Measurements from ENCODE around the genes MFSD4A and RASSF5.

DNA sequence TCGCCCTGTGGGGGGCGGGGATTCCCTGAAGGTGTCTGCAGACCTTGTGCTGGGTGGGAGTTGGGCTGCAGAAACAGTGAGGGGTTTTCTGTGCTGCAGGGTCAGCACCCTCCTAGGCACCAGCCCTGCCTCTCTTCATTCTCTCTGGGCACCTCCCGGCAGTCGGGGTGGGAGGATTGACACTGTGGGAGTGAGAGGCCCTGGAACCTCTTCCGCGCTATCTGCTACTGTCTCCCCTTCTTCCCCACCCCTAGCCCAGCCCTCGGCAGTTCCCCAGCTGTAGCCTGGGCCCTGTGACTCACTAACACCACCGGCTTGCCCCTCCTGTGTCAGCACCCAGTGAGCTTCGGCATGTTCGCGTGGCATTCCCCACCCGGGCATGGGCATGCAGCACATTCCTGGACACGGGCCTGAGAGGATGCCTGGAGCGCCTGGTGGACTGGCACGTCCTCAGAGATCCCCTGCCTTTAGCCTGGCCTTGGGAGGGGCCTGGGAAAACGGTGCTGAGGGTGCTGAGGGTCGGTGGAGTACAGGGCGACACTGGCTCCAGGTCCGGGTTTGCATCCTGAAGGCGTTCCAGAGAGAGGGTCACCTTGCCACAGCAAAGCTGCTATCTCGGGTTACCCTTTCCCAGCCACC lies 1.3 kb downstream of the CDK18 start:
- RRBS, result 30% methylated on average over 5 of the region's 21 CpGs

DNA sequence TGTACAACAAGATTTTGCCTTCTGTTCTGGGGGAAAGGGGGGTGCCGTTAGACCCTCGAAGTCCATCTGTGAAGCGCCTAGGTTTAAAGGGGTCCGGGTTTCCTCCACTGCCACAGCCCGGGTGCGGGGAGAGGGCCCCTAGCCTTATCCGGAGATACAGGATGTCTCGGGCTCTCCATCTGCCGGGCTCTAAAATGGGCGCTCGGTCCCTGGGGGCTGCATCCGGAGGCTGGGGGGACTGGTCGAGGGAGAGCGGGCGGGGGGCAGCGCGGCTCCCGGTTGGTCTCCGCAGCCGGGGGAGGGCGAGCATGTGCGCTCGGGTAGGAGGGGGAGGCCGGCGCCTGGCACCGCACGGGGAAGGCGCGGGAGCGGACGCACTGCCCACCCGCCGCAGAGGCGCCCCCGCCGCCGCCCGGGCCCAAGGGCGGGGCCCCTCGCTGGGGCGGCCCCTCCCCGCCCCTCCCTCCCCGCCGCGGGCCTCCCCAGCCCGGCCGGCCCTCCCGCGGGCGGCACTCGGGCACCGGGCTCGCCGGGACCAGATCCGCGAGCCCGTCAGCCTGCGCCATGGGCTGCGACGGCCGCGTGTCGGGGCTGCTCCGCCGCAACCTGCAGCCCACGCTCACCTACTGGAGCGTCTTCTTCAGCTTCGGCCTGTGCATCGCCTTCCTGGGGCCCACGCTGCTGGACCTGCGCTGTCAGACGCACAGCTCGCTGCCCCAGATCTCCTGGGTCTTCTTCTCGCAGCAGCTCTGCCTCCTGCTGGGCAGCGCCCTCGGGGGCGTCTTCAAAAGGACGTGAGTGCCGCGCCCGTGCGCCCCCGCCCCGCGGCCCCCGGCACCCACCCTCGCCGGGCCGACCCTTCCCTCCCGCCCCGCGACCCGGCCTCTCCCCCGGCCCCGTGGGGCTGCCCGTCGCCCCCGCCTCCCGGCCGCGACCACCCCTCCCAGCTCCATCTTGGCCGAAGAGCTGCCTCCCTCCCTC lies at the start of gene MFSD4A:
MFSD4A (plus strand) TSS at position 509 of the 981 bp plus-strand sequence.
- RRBS, result 4% methylated on average over 36 of the region's 102 CpGs

- RRBS, result no CpG with 5 or more reads among the region's 13 CpGs
Measured at GRCh38 chr1:205671889-205672458, 8.3 kb downstream of the SLC45A3 start.

- RRBS, result no CpG with 5 or more reads among the region's 5 CpGs
Measured at GRCh38 chr1:205676418-205676961, 3.8 kb downstream of the SLC45A3 start.

DNA sequence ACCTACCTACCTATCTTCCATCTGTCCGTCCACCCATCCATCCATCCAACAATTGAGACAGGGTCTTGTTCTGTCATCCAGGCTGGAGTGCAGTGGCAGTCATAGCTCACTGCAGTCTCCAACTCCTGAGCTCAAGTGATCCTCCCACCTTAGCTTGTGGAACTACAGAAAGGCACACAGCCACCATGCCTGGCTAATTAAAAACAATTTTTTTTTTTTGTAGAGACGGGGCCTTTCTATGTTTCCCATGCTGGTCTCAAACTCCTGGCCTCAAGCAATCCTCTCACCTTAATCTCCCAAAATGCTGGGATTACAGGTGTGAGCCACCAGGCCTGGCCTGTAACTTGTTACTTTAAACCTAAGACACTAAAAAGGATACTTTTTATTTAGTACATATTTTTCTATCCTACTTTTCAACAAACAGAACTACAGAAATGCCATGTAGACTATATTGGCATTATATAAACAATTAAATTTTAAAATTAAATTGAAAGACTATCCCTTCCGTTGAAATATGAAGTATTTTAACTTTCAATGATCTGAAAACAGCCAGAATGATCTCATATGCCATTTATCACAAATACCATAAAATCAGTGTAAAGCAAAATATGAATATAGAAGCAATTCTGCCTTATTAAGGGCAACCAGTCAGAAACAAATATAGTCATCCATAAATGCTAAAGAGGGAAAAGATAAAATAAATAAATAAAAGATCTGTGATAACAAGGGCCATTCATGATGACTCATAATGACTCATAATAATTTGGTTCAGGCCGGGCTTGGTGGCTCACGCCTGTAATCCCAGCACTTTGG lies 15.9 kb downstream of the NUCKS1 start:
- RRBS, result no CpG with 5 or more reads among the region's 5 CpGs

DNA sequence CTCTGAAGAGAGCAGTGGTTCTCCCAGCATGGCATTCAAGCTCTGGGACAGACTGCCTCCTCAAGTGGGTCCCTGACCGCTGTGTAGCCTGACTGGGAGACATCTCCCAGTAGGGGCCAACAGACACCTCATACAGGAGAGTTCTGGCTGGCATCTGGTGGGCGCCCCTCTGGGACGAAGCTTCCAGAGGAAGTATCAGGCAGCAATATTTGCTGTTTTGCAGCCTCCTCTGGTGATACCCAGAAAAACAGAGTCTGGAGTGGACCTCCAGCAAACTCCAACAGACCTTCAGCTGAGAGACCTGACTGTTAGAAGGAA lies 43.3 kb downstream of the SLC26A9 start:
- RRBS, result no CpG with 5 or more reads among the region's 3 CpGs

GRCh38 chr1:205950047-205950665 lies 6.9 kb upstream of the SLC26A9 start:
- RRBS, result no CpG with 5 or more reads among the region's 10 CpGs

GRCh38 chr1:205988462-205989041 lies 14.6 kb downstream of the RAB7B start:
- RRBS, result no CpG with 5 or more reads among the region's 16 CpGs

- RRBS, result no CpG with 5 or more reads among the region's 2 CpGs
Measured at GRCh38 chr1:206047197-206047589, 5.8 kb upstream of the RHEX start.

DNA sequence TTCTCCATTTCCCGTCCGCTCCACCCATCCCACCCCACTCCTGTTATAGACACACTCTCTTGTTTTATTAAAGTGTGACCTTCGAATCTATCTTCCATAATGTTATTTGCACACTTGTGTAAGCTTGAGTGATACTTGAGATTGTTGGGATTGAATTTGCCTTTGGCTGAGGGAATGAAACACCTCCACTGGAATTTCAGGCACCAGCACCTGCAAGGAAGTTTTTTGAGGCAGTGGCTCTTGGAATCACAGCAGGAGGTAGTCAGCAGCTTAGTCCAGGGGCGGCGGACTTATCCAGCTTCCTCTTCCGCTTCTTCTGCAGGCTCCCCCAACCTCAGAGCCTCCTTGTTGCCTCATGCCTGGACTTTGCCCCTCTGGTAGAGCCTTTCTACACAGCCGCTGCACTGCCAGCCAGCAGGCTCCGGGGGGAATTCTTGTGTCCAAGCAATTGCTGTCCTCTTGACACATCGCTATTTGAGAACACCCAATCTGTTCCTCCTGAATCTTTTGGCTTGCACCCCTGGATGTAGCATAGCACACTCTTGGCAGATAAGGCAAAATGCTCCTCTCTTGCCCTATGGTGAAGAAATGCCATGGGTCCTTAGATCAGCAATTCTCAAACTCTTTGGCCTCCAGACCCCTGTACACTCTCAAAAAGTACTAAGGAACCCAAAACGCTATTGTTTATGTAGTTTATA lies 4.4 kb upstream of the RHEX start:
- RRBS, result no CpG with 5 or more reads among the region's 10 CpGs

GRCh38 chr1:206430009-206430507 lies 40.2 kb upstream of the IKBKE start:
- RRBS, result no CpG with 5 or more reads among the region's 7 CpGs

GRCh38 chr1:206467467-206468710 lies 2.4 kb upstream of the IKBKE start:
- RRBS, result no CpG with 5 or more reads among the region's 22 CpGs

DNA sequence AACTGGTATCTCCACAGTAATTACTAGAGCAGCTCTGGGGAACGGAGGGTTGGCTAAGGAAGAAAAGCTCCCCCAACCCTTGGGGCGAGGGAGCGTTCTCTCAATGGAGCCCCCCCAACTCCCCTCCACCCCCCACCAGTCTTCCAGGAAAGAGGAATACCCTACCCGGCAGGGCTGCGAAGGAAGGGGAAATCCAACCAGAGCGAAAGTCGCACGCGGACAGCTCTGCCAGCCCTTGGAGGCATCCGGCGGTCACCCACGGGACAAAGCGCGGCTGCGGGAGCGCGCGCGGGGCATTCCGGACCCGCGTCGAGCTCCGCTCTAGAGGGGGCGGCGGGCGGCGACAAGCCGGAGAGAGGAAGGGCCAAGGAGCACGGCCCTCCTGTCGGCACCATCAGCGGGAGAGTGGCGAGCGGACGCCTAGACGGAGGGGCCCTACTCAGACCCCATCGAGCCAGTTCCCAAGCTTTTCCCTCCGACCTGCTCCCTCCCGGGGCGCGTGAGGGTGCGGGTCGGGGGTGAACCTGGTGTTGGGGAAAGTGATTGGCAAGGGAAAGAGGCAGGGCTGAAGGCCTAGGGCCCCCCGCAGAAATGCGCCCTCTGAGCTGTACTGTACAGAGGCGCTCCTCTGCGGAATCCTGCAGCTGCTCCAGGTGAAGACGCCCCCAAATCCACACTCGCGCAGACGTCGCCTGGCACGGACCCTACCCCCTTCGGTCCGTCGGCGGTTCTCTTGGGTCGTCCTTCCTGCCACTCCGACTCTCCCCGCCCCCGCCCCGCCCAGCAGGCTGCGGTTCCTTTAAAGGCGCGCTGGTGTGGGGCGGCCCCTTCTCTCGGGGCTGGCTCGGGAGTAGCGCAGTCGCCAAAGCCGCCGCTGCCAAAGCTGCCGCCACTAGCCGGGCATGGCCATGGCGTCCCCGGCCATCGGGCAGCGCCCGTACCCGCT lies at the start of gene RASSF5:
RASSF5 (plus strand) TSS at position 831 of the 946 bp plus-strand sequence.
- RRBS, result 9% methylated on average over 29 of the region's 80 CpGs

DNA sequence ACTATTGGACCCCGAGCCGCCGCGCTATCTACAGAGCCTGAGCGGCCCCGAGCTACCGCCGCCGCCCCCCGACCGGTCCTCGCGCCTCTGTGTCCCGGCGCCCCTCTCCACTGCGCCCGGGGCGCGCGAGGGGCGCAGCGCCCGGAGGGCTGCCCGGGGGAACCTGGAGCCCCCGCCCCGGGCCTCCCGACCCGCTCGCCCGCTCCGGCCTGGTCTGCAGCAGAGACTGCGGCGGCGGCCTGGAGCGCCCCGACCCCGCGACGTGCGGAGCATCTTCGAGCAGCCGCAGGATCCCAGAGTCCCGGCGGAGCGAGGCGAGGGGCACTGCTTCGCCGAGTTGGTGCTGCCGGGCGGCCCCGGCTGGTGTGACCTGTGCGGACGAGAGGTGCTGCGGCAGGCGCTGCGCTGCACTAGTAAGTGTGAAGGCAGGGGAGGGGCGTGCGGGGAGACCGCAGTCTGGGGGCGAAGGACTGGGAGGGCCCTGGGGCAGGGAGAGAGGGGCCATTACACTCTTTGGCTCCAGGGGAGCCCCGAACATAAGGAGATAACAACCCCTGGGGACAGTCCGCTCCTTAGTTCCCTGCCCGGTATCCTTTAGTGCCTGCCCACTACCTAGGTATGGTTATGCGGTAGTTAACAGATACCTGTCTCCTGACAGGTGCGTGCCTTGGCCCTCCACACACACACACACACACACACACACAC lies 468 bp downstream of the RASSF5 start:
- RRBS, result 4% methylated on average over 20 of the region's 65 CpGs

- RRBS, result no CpG with 5 or more reads among the region's 11 CpGs
Measured at GRCh38 chr1:206512516-206513188, 5.3 kb downstream of the RASSF5 start.

DNA sequence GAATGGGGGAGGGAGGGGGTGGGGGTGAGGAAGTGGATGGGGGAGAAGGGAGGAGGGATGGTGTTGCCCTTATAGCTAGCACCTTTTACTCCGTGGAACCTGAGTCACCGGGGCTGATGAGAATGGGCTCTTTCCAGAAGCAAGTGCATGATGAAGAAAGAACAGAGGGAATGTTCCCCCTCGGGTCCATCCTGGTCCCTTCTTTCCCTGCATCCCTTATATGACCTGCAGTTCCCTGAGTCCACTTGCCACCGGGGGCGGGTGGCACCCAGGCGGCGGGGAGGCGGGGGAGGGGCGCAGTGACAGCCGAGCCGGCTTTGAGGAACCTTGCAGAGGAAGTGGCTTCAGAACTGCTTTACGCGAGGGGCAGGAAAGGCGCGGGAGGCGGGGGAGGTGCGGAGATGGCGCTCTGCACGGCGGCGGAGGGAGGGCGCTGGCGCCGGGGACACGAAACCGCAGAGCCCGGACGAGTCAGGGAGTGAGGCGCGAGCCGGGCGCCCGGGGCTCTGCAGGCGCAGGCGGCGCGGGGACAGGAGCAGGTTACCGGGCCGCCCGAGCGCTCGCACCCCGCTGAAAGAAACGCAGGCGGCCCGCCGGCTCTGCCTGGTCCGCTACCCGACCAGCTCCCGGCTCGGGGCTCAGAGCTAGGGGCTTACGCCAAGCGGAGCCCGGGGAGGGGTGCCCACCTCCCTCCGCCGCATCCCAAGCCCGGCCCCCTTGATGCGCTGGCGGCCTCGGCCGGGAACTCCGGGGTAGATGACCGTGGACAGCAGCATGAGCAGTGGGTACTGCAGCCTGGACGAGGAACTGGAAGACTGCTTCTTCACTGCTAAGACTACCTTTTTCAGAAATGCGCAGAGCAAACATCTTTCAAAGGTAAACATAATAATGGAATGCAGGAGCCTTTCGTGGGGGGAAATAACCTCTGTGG lies 49.8 kb downstream of the RASSF5 start:
- RRBS, result 3% methylated on average over 31 of the region's 66 CpGs

- RRBS, result no CpG with 5 or more reads among the region's 15 CpGs
Measured at GRCh38 chr1:206579615-206580616, 32.3 kb downstream of the EIF2D start.

DNA sequence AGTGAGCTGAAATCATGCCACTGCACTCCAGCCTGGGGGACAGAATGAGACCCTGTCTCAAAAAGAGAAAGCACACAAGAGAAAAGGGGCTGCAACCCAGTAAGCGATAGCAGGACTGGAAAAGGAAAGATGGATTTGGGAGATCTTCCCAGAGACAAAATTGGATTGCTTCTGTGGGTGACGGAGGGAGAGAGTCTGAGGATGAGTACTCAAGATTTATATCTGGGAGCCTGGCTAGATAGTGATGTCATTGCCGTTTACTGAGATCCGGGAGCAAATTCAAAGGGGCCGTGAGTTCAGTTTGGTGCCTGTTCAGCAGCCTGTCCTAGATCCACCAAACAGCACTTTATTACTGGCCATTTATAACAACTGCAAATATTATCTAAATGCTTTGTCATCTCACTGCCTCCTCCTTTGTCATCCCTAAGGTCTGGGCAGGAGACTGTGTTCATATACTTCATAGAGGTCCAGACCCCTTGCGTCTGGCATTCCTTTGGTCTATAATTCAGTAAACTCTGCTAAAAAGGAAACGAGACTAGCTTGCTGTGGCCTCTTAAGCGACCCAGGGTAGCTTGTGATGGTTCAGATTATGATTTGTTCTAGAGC lies 29.2 kb downstream of the MAPKAPK2 start:
- RRBS, result no CpG with 5 or more reads among the region's 8 CpGs

DNA sequence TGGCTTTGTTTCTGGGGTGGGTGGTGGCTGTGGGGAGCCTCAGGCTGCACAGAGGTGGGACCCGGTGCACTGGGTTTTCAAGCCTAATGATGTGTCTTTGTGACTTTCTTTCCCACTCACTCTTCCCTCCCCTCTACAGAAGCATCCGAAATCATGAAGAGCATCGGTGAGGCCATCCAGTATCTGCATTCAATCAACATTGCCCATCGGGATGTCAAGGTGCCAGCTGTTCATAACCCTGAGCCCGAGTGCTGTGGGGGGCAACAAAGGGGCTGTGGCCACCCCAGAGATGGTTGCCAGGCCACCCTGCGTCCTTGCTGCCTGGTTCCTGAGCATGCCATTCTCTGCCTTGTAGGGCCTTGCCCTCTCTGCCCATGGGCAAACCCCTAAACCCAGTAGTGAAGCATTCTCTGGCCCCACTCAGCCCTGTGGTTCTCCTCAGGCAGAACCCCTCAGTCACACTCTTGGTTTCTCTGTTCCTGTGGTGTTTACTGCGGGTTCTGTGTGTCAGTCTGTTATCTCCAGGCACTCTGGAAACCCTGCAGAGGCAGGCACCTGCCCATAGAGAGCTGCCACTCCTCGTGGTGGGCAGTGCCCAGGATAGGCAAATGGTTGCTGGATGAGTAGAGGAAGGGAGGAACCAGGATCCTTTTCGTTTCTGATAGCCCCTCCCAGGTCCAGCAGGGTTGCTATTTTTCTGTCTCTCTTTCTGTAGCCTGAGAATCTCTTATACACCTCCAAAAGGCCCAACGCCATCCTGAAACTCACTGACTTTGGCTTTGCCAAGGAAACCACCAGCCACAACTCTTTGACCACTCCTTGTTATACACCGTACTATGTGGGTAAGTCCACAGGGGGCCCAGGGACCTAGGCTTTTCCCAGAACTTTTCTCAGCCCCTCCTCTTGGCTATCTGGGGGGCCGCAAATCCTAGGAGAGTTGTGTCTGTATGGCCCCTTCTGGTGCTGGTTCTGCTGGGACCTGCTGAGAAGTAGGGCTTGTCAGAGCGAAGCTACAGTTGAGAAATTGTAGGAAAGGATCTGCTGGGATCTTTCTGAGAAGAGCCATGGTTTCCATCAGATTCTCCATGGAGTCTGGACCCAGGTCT lies 41.0 kb upstream of the IL19 start:
- RRBS, result no CpG with 5 or more reads among the region's 13 CpGs

DNA sequence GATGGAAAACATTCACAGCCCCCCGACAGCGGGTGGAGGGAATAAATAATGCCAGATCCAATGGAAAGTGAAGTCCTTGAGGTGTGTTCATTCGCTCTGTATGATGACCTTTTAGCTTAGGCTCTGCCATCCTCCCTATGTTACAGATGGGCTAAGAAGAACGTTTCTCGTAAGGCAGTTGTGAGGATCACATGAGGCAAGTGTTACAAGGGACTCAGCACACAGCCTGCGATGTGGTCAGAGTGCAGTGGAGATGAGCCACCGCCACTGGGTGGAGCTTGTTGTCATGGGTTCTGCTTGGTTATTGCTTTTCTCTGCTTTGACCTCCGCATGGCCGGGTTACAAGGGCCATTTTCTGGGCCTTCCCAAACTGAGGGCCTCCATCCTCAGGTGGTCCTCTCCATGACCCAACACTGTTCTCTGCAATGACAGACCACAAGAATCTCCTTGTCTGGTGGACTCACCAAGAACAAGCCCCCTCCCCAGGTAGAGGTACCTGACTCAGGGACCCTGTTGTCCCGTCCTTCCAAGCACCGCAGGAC lies 3.6 kb upstream of the FCMR start:
- RRBS, result no CpG with 5 or more reads among the region's 11 CpGs

Measured in HGPS cell (cell line).